Foreskin fibroblast (primary cell): ENCODE data around the gene CTRC.

GRCh38 chr1:15408862-15409356 is 779 bp upstream of the EFHD2 start:
- RRBS: no CpG with 5 or more reads among the region's 10 CpGs

DNA sequence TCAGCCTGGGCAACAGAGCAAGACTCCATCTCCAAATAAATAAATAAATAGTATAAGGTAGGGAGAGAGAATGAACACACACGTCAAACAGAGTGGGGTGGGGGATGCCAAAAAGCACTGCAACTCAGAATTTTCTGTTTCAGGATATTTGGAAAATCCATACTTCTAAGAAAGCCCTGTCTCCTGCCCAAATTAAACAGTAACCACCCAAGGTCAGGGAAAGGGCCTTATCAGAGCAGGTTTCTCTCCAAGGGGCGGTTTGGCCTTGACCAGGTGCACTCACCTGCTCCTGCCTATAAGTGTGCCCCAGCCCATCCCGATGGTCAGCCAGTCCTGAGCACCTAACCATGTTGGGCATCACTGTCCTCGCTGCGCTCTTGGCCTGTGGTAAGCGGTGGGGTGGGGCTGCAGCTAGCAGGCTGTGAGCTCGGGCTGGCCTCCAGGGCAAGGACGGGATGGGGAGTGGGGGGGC is at the start of gene CTRC:
CTRC (plus strand) TSS at position 326 of the 472 bp plus-strand sequence.
- RRBS: no CpG with 5 or more reads among the region's 8 CpGs

DNA sequence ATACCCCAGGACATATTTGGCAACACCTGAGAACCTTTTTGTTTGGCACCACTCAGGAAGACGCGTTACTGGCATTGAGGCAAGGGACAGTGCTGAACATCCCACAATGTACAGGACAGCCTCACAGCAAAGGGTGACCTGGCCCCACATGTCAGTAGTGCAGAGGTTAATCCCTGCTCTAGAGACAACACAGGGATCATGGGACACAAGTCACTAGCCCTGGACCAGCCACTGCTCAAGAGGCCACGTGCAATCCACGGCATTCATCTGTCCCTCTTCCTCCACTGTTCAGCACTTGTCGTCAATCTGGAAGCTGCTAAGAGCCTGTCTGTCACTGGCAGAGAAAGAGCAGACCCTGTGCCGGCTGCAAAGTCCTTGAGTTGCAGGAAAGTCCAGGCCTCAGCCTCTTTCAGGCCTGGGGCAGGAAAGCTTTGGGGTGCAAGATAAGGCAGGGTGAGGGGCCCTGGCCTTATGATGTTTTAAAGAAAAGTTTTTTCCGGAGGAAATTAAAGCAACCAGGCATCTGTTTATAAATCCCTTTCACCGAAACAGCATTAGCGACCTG is 16.7 kb downstream of the CELA2B start:
- RRBS: no CpG with 5 or more reads among the region's 9 CpGs

GRCh38 chr1:15617927-15618677 is 844 bp downstream of the DDI2 start:
- RRBS: 3% methylated on average over 2 of the region's 18 CpGs

GRCh38 chr1:15662707-15663521 is 3.4 kb downstream of the RSC1A1 start:
- RRBS: no CpG with 5 or more reads among the region's 5 CpGs

- RRBS: no CpG with 5 or more reads among the region's 24 CpGs
These were observed 19.3 kb downstream of the PLEKHM2 start for GRCh38 chr1:15703062-15704109.

- RRBS: no CpG with 5 or more reads among the region's 5 CpGs
These were observed 20.0 kb upstream of the SLC25A34 start for GRCh38 chr1:15716142-15716390.

DNA sequence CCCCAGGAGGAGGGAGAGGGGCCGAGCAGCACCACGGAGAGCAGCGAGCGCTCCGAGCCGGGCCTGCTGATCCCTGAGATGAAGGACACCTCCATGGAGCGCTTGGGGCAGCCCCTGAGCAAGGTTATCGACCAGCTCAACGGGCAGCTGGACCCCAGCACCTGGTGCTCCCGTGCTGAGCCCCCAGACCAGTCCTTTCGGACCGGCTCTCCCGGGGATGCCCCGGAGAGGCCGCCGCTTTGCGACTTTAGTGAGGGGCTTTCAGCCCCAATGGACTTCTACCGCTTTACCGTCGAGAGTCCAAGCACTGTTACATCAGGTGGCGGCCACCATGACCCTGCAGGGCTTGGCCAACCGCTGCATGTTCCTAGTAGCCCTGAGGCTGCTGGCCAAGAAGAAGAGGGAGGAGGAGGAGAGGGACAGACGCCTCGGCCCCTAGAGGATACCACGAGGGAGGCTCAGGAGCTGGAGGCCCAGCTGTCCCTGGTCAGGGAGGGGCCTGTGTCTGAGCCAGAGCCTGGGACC is 8.8 kb upstream of the SLC25A34 start:
- RRBS: no CpG with 5 or more reads among the region's 25 CpGs

GRCh38 chr1:15733685-15734469 is 2.2 kb upstream of the SLC25A34 start:
- RRBS: 96% methylated on average over 6 of the region's 39 CpGs

DNA sequence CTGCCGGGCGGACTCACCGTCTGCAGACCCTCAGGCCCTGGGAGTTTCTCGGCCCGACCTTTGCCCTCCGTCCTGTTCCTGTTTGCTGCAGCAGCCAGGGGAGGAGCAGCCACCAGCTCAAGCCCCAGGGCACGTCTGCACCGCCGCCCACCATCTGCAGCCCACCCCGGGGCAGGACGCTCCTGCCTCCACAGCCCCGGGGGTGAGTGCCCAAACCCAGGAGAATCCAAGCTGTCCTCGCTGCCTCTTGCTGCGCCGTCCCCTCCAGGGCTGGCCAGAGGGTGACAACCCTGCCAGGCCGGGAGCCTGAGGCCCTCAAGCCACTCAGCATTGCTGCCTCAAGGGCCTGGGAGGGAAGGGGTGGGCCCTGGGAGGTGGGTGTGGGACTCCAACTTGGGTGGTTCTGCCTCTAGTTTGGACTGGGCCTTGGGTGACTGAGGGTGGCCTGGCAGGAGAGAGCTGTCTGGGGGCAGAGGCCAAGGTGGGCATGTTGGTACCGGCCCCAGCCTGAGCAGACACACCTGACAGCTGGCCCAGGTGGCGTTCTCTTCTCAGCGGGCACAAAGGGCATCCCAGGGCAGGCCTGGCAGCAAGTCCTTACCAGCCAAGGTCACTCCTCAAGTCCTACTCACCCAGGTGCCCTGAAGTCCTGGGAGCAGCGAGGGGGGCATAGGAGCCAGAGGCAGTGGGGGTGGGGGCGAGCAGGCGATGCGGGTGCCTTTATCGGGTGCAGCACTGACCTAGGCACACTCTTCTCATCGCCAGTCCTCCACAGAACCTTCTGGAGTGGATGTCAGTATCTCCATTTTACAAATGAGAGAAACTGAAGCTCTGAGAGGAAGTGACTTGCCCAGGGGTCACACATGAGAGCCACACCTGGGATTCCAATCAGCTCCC is 895 bp upstream of the SLC25A34 start:
- RRBS: 17% methylated on average over 2 of the region's 25 CpGs

- RRBS: 2% methylated on average over 8 of the region's 20 CpGs
These were observed 479 bp upstream of the FBLIM1 start for GRCh38 chr1:15758091-15758541.

DNA sequence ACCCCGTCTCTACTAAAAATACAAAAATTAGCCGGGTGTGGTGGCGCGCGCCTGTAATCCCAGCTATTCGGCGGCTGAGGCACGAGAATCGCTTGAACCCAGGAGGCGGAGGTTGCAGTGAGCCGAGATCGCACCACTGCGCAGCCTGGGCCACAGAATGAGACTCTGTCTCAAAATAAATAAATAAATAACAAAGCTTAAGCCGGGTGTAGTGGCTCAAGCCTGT is 1.4 kb downstream of the FBLIM1 start:
- RRBS: no CpG with 5 or more reads among the region's 14 CpGs

DNA sequence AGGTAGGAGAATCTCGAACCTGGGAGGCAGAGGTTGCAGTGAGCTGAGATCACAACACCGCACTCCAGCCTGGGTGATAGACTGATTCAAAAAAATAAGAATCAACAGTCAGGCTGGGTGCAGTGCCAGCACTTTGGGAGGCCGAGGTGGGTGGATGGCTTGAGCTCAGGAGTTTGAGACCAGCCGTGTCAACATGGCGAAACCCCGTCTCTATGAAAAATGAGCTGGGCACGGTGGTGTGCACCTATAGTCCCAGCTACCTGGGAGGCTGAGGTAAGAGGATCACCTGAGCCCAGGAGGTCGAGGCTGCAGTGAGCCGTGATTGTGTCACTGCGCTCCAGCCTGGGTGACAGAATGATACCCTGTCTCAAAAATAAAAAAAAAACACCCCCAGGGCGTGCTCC is 20.4 kb downstream of the UQCRHL start:
- RRBS: no CpG with 5 or more reads among the region's 11 CpGs

DNA sequence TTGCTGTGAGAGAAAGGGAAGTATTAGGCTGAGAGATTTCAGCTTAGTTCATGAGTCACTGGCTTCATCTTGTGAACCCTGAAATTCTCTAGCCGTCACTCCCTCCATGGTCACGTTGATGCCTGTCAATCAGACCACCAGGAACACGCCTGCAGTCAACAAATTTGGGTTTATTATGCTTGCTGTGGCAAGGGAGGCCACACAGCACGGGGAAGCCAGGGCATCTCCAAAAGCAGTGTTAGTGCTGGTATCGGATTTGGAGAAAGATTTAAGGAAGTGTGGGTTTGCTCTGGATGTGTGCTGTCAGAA is 18.7 kb downstream of the UQCRHL start:
- RRBS: no CpG with 5 or more reads among the region's 5 CpGs

DNA sequence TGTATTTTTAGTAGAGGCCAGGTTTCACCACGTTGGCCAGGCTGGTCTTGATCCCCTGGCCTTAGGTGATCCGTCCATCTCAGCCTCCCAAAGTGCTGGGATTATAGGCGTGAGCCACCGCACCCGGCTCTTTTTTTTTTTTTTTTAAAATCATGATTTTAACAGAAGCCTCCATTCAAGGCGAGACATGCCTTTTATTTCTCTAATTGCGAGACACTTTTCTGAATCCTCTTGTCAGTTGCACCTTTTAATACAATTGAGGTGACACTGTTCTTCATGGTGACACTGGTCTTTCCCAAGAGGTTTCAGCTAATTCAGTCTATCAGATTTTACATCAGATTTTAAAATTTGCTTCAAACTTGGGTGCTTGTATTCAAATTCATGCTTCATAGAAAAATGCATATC is 2.8 kb upstream of the SPEN start:
- RRBS: no CpG with 5 or more reads among the region's 7 CpGs

- RRBS: under 1% methylated on average over 13 of the region's 48 CpGs
These were observed 1.1 kb downstream of the SPEN start for GRCh38 chr1:15848494-15849026.

DNA sequence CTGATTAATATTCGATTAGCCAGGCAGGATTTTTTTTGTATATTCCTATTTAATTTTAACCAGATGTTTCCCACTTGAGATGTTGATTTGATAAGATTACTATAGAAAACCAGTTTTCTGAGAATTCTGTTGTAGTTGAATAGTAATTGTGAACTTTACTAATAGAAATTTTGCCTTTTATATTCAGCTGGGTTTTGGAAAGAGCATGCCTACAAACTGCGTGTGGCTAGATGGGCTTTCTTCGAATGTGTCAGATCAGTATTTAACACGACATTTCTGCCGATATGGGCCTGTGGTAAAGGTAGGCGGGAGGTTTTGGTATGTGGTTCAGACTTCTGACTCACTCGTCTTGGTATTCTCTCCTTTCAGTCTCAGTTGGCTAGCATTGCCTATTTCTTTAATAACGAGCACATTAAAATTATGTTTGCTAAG is 56.7 kb downstream of the ZBTB17 start:
- RRBS: no CpG with 5 or more reads among the region's 8 CpGs

DNA sequence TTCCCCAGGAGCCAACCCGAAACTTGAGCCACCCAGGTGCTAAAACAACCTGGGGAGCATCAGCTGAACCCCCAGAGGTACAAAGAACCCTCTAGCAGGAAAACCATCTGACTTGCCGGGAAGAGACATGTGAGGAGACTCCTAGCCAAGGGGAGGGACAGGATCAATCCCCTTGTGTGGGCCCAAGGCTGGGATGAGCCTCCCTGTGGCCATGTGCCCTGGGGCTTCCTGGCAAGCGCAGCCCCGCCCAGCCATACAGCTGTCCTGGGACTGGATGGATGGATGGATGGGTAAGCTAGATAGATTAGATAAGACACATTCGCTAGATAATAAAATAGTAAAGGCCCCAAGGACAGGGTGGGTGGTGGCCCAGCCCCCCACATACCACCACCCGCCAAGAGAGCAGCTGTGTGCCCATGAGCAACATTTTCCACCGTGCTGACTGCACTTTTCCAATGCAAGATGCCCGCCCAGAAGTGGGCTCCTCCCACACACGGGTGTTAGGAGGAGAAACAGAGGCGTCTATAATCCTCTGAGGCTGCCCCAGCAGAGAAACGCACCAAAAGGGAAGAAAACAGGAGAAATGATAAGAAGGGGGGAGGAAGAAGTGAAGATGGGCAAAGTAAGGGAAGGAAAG is 25.1 kb downstream of the ZBTB17 start:
- RRBS: no CpG with 5 or more reads among the region's 11 CpGs

- RRBS: no CpG with 5 or more reads among the region's 5 CpGs
These were observed 11.8 kb downstream of the ZBTB17 start for GRCh38 chr1:15964028-15964503.

- RRBS: no CpG with 5 or more reads among the region's 9 CpGs
These were observed 222 bp upstream of the HSPB7 start for GRCh38 chr1:16018161-16018368.